ENCODE results near the genes RAX and CCBE1.

DNA sequence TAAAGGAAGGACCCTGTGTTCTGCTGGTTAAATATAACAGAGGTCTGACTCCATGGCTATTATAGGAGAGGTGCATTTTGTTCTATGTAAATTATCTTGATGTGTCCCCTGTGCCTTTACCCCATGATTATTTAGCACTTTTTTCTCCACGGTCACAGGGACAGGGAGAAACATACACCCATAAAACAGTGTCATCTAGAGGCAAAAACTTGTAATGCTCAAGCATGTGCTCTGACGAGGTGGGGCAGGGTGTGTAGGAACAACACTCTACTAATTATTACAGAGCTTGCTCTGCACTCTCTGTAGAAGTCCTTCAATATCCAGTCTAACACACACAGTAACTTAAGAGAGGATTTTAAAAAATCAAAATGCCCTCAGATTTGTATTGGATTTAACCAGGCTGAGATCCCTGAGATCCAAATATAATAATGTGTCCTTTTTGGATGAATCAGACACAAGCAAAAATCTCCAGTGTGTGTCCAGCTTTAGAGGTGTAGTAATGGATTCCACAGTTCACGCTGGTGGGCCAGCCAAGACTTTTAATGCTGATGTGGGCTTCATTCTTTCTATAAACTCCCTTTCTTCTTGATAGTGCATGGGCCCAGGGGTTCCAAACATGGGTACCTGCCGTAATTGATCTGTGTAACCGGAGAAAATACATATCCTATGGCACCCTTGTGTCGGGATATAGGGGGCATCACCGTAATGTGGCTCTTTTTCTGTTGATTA, 188.1 kb downstream of the NEDD4L start:
- PRO-cap = no peak

GRCh38 chr18:58286831-58287333, 242.9 kb downstream of the NEDD4L start:
- PRO-cap = no peak

DNA sequence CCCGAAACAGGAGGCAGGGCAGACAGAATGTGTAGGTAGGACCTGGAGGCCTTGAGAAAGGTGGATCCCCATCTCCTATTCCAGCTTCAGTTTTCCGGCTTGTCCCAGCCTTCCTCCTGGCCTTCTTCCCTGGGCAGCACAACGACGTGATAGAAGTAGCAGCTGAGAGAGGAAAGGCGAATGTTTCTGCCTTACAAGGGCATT, 272.6 kb downstream of the NEDD4L start:
- PRO-cap = unidirectional peak, minus-strand start at position 128 of the sequence

DNA sequence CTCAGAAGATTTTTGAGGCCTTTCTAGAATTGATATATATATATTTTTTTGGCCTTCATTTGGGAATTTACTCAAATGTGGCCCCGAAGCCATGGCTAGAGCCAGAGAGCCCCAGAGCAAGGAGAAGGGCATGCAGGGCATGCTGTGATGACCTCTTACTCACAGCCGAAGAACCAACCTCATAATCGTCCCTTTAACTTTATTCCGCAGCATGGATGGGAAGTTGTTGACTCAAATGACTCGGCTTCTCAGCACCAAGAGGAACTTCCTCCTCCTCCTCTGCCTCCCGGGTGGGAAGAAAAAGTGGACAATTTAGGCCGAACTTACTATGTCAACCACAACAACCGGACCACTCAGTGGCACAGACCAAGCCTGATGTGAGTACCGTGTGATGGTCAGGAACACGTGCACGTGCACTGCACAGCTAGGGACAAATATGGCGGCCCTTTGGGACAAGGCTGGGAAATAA, 280.8 kb downstream of the NEDD4L start:
- PRO-cap = no peak

DNA sequence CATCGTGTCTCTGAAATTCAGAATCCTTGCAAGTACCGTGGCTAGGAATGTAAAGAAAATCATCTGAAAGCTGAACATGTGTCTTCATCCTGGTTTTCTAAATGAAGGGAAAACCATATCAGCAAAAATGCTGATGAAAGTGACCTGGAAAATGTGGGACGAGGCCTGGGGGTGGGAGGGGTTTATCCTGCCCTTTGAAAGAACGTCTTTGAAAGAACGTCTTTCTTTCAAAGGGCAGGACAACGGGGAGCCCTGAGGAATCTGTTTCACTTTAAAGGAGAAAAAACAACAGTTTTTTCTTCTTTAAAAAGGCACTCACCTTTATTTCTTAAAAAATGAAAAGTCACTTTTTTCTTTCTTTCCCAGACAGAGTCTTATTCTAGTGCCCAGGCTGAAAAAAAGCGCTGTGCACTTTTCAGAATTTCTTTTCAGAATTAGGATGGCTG, 185.2 kb downstream of the ALPK2 start:
- PRO-cap = no peak

DNA sequence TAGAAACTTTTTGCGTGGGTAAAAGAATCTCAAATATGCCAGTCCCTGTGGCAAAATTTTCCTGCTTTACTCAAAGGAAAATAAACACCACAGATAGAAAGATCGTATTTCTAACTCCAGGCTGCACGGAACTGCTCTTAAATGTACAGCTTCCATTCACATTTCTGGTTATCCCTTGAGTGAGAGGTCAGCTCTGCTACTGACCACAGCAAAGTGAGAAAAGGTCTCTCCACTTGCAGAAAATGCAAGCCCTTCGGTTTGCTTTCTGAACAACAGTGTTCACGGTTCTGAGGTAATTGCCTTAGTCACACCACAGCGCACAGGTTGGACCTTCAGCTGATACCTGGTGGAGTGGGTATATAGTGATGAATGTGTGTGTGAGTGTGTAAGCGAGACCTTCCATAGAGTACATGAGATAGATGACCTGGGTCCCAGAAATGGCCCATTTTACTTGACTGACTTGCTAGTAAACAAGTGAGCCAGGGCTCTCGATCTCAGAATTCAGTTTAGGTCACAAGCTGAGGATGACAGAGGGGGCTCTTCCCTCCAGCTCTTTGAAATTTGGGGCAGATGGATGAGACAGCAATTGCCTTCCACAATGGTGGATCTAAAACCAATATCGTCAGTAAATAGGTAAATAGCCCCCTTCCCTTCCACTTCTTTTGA, 52.1 kb downstream of the ALPK2 start:
- PRO-cap = no peak

GRCh38 chr18:58632409-58632939, 3.6 kb upstream of the ALPK2 start:
- PRO-cap = no peak

DNA sequence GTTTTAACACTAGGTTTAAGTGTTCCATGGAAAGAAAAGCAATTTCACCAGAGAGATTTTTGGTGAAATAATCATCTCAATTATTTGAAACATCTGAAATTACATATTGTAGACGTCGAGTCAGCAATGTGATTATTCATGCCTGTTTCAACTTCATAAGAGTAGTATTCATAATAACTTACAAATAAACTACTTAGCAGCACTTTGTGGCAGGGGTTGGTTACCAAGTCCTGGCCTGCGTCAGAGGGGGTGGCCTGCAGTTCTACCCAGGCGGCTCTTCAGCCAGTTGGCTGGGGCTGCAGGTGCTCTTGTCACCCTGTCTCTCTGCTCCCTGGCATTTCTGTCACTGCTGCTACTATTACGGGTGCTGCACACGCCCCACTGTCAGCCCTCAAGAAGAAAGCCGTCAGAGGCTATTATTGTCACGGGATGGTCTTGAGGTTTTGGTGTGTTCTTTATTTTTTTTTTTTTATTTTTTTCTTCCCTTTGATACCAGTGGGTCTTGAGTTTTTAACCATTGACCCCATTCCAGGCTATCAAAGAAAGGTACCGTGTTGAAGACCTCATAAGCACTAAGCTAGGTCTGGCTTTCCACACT, 50.5 kb downstream of the MALT1 start:
- PRO-cap = no peak

- PRO-cap = no peak
Measured at GRCh38 chr18:58827350-58827796, 37.3 kb upstream of the ZNF532 start.

- PRO-cap = no peak
Measured at GRCh38 chr18:58860644-58861497, 3.8 kb upstream of the ZNF532 start.

GRCh38 chr18:59140459-59140965, 828 bp downstream of the SEC11C start:
- PRO-cap = no peak

GRCh38 chr18:59273103-59273780, at the start of gene RAX:
Gene RAX (minus strand): TSS chr18:59273454.
- PRO-cap = no peak

- PRO-cap = bidirectional peak, plus-strand start at chr18:59697648, minus-strand start at chr18:59697422
Measured at GRCh38 chr18:59697192-59697570, at the start of gene CCBE1. Gene CCBE1 (minus strand): TSS chr18:59697423.

DNA sequence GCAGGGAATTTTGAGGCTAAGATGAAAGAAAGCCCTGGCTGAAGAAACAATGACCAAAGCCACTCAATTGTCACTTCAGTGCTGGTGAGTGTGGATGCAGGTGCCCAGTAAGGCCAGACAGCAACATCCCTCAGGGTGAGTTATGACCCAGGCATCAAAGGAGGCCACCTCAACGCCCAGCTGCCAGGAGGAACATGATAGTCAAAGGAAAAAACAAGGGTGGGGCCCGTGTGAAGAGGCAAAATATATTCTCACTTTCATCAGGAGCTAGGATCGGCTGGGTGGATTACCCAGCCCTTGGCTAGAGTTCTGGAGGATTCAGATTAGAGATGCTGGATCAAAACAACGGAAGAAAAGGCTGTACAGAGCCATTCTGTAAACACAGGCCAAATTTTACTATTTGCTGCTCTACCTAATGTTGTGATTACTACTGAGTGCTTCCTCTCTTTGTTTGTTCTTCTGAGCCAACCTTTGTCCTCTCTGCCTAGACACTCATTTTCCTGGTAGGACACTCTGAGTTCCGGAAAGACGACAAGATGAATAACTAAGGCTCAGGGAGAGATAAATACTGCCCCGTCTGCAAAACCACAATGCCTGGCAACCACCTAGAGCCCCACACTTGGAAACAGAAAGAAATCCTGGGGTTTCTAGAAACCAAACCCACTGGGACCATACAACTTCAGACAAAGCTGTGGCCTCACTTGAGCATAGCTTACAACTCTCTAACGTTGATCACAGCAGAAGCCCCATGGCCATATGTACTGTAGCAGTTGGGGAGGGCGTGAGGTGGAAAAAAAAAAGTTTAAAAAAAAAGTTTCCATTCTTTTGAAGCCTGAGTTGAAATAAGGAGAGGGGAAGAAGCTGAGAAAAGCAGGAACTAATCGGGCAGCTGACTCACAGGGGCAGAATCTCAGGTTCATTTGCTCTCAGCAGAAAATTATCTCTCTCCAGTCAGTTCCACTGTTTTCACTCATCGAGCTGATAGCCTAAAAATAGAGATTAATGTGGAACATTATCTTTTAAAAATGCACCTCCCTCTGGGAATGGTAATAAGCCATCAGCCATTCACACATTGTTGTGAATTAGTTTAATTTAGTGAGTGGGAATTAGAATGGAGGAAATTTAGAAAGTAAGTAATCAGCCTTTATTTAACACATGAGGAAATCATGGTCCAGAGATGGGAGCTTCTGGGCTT, 17.7 kb upstream of the PMAIP1 start:
- PRO-cap = unidirectional peak, plus-strand start at position 516 of the sequence; unidirectional peak, minus-strand start at position 750 of the sequence

DNA sequence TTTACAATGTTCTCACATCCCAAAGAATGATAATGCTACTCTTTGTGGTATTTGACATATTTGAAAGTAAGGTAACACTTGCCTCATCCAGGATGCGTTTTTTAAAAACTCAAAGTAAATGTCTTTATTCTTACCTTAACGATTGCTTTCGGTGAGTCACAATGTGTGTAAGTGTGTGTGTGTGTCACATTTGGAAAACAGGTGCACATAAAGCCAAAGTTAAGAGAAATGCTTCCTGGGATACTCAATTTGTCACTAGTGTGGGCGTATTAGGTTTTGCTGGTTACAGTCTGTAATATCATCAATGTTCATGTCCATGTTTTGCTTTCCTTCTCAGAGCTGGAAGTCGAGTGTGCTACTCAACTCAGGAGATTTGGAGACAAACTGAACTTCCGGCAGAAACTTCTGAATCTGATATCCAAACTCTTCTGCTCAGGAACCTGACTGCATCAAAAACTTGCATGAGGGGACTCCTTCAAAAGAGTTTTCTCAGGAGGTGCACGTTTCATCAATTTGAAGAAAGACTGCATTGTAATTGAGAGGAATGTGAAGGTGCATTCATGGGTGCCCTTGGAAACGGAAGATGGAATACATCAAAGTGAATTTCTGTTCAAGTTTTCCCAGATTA, 2.6 kb downstream of the PMAIP1 start:
- PRO-cap = no peak

DNA sequence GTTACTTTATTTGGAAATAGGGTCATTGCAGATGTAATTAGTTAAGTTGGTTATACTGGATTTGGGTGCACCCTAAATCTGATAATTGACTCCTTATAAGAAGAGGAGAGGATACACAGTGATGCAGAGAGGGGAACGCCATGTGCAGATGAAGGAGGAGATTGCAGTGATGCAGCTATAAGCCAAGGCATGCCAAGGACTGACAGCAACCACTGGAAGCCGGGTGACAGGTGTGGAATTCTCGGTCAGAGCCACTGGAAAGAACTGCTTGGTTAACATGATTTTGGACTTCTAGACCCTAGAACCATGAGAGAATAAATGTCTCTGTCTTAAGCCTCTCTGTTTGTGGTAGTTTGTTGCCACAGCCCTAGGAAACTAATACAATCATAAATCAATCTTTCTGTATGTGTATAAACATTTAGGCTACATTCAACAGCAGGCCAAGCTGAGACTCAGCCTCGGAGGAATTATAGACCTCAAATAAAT, 403.2 kb upstream of the CDH20 start:
- PRO-cap = no peak

DNA sequence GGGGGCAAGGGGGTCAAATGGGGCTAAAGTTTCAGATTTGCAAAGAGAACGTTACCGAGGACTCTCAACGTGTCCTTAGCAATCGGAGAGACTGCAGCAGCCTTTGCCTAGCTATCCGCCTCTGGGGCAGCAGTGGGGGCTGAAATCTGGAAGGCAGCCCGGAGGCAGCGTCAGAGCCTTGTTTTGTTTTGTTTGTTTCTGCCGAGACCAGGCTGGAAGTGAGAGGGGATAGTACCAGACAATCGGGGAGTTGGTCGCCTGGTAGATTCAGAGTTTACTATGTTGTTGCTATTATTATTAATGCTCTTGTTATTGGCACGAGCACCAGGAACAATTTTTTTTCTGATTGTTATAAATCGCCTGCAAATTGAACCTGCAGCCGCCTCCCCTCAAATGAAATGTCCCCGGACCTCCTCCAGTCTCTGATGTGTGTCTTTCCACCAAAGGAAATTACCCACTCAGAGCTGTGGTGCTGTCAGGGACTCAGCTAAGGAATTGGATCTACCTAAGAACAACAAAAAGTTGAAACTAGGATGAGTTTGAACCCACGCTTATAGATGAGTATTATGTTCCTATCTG, 1.4 kb downstream of the CDH20 start:
- PRO-cap = no peak

DNA sequence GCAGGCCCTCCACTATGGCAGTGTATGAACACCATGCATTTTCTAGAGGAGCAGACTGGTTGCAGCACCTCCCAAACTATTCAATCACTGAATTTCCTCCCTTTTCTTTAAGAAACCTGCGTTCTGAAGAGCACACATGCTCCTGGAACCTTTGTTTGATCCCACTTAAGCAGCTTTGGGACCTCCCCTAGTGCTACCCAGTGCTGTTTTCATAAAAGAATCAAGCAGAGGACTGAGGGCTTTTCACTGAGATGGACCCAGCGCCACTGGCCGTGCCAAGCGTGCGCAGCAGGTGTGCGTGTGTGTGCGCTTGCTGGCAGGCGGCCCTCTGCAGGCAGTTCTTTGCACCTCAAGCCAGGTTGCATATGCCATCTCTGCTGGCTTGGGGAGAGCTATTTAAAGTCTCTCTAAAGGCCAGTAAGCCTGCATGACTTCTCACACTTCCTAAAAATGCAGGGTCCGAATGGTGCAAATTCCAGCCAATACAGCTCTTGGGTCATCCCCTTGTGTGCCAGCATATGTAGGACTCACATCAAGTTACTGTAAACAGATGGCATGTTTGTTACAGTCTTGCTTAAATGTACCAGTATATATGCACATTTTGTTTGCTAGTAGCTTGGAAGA, 255.5 kb downstream of the RNF152 start:
- PRO-cap = no peak

DNA sequence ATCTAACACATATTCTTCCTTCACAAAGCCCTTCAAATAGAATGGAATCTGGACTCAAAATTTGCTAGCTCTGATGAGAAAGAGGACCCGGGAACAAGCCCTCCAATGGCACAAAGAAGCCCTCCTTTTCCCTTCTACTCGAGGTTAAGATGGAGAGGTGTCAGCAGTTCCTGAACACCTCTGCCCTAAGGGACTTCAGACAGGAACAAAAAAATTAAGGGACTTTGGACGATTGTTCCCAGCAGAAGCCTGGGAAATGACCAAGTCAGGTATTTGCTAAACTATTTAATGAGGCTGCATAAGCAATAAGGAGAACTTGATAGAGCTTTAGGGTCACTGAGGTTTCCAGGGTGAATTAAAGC, 157.4 kb downstream of the RNF152 start:
- PRO-cap = bidirectional peak, plus-strand start outside the sequence, minus-strand start at position 182 of the sequence

GRCh38 chr18:61815297-61816342, 77.2 kb downstream of the RNF152 start:
- PRO-cap = no peak